Mesenchymal stem cell of the bone marrow (primary cell): ENCODE results near the gene GLCE.

DNA sequence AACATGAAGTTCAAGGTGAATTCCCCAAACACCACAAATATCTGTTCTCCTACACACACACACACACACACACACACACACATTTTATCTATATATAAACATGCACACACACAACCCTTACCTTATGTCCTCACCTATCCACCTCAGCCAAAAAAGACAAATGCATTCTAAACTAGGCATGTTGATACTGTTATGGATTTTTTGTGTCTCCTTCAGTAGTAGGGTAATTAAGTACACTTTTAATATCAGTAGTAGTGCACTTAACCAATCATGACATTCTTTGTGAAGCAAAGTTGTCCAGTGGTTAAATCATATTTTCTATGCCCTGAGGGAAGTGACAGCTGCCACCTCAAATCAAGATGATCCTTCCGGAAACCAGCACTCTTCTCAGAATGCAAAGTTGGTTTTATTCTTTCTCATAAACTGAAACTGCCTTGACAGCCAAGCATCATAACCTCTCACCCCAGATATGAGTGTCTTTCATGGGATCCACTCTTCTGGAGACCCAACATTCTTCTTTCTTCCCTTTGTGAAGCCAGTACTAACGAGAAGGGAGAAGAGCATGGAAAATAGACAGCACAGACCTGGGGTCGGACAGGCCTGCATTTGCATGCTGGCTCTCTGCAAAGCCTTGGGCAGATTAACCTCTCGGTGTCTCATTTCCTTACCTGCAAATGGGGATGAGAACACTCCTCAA is 13.3 kb downstream of the AAGAB start:
- CAGE, long polyA plus RNA, result no peak

DNA sequence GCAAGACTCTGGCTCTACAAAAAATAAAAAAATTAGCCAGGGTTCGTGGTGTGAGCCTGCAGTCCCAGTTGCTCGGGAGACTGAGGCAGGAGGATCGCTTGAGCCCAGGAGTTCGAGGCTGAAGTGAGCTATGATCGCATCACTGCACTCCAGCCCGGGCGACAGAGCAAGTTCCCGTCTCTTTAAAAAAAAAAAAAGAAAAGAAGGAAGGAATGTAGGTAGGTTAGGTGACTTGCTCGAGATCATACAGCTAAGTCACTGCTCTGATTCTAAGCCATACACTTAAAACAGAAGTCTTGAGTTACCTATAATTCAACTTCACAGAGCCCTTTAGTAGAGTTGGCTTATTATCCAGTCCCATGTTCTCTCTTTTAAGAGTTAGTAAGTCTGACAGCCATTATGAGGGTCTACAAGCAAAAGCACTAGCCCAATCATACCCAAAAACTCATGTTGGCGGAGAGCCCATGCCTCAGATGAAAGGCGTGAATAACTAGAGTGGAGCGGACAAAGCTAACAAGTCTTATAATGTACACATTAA is 819 bp downstream of the AAGAB start:
- CAGE, long polyA plus RNA, result no peak

- CAGE, long polyA plus RNA, result no peak
These were observed 8.1 kb upstream of the PIAS1 start for GRCh38 chr15:68045967-68046388.

- CAGE, long polyA plus RNA, result no peak
These were observed 52.5 kb downstream of the PIAS1 start for GRCh38 chr15:68106509-68107055.

- CAGE, long polyA plus RNA, result no peak
These were observed 11.5 kb downstream of the CALML4 start for GRCh38 chr15:68193453-68194308.

DNA sequence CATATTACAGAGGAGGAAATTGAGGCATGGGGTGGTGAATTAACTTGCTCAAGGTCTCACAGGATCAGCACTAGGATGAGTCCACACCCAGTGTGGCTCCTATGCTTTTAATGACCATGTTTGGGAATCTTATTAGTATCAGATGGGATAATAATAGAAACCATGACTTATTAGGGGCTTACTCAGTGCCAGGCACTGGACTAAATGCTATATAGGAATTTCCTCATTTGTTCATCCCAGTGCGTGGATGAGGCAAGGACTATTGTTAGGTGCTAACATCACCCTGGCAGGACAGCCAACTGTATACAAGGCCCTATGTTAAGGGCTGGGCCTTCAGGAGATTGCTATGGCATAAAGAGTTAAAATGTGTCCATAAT is 4.8 kb upstream of the FEM1B start:
- CAGE, long polyA plus RNA, result no peak

- CAGE, long polyA plus RNA, result no peak
These were observed 16.5 kb downstream of the FEM1B start for GRCh38 chr15:68293651-68294743.

DNA sequence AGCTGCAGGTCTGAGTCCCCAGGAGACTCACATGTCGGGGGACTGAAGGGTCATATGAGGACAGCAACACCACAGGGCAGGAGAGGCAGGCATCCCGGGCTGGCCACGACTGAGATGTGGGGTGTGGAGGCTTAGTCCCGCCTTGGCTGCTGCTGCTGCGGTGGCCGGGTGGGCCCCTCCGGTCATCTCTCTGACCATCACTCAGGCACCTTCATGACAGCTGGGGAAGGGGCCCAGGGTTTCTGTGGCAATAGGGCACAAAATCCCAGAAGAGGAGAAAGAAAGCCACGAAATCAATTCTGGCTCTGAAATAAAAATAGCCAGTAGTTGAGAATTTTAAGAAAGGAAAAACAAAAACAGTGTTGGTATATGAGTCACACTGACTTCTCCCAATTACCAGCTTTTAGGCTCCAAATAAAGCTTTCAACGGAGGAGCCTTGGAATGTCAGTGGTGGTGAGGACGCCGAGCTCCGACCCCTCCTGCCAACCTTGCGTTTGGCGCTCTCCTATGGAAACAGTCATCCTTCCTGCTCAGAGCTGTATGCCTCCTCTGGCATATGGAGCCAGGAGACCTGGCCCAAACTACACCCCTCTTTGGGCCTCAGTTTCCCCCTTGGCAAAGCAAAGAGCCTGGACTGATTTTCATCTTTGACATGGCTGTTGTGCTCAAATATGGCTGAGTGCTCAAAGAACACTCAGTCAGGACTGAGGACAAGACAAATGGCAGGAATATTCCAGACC is 53.0 kb upstream of the ITGA11 start:
- CAGE, long polyA plus RNA, result no peak

- CAGE, long polyA plus RNA, result no peak
These were observed 35.7 kb upstream of the CORO2B start for GRCh38 chr15:68543136-68543514.

- CAGE, long polyA plus RNA, result no peak
These were observed 29.8 kb downstream of the CORO2B start for GRCh38 chr15:68608366-68609180.

DNA sequence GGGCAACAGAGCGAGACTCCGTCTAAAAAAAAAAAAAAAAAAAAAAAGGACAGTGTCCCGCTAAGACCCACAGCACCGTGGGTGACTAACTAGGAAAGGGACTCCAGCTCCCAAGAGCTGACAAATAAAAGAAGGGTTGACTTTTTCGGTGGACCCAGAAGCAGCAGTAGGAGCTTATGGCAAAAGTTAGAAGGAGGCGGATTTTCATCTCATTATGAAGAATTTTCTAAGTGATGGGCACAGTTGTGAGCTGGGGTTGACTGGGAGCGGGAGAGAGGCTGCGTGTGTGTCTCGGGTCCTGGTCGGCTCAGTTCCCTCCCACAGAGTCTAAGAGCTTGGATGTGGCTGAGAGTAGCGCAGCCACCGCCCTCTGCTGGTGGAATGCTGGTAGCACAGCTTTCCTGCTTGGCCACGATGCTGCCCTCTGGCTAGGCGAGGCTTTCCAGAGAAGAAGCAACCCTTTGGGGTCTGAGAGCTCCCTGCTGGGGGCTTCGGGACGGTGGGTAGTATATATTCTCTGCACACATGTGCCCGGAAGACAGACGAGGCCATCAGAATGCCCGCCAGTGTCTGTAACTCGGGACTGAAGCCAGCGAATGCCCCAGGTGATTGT is 95.1 kb downstream of the CORO2B start:
- CAGE, long polyA plus RNA, result no peak

DNA sequence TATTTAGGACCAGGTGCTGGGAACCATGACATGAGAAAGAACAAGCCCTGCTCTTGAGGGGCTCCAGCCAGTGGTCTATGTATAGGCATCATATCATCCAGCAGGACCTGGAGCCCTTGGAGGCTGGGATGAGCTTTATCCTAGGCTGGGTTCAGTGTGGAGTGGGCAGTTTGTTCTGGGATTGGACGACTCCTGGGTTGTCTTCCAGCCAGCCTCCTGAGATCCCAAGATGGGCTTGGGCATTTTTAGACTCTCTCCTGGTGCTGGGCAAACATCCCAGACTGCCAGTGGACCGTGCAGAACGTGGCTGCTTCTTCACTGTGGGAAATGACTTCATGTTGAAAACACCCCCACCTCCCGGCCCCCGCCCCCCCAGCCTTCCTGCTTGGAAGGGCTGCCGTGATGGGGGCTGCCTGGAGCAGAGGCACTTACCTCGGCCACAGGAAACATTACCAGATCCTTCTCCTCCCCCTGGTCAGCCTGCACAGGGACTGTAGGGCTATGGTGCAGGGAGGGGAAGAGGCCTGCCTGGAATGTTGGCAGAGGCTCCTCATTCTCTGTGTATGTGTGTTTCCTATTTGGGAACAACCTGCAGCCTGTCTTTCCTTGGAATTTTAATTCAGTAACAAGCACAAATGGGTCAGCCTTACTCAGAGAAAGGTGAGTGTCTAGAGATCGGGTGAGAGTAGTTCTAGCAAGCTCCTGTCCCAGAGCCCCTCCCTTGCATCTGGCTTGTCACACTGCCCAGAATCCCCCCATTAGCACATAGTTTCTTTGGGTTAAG is 90.9 kb downstream of the ANP32A start:
- CAGE, long polyA plus RNA, result no peak

GRCh38 chr15:68730640-68731540 is 89.8 kb downstream of the ANP32A start:
- CAGE, long polyA plus RNA, result no peak

DNA sequence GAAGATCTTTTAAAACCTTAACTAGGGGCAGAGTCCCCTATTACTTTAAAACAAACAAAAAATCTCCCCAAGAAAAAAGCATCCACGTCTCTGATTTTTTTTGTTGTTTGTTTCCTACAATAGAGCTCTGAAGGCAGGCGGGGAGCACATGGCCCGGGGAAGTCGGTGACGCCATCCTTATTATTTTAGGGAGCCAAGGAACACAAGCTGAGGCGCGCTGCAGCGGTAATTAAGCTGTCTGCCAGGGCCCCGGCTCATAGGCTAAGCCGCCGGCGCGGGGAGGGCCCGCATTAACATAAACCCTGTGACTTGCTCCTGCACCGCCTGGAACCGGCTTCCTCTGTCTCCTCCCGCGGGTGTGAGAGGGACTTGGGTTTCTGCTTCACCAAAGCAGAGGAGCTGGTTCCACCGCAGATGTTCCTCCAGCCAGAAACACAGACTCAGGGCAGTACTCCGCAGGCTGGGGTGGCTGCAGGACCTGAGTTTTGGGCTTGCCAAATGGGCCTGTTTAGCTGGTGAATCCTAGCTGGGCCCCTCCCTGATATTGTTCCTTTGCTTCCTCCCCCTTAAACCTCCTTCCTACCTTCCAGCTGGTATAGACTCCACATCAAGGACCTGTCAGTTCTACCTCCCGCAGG is 25.4 kb downstream of the ANP32A start:
- CAGE, long polyA plus RNA, result no peak

- CAGE, long polyA plus RNA, result no peak
These were observed 59.7 kb downstream of the NOX5 start for GRCh38 chr15:69073935-69074845.

- CAGE, long polyA plus RNA, result no peak
These were observed 66.4 kb downstream of the NOX5 start for GRCh38 chr15:69080467-69081705.

DNA sequence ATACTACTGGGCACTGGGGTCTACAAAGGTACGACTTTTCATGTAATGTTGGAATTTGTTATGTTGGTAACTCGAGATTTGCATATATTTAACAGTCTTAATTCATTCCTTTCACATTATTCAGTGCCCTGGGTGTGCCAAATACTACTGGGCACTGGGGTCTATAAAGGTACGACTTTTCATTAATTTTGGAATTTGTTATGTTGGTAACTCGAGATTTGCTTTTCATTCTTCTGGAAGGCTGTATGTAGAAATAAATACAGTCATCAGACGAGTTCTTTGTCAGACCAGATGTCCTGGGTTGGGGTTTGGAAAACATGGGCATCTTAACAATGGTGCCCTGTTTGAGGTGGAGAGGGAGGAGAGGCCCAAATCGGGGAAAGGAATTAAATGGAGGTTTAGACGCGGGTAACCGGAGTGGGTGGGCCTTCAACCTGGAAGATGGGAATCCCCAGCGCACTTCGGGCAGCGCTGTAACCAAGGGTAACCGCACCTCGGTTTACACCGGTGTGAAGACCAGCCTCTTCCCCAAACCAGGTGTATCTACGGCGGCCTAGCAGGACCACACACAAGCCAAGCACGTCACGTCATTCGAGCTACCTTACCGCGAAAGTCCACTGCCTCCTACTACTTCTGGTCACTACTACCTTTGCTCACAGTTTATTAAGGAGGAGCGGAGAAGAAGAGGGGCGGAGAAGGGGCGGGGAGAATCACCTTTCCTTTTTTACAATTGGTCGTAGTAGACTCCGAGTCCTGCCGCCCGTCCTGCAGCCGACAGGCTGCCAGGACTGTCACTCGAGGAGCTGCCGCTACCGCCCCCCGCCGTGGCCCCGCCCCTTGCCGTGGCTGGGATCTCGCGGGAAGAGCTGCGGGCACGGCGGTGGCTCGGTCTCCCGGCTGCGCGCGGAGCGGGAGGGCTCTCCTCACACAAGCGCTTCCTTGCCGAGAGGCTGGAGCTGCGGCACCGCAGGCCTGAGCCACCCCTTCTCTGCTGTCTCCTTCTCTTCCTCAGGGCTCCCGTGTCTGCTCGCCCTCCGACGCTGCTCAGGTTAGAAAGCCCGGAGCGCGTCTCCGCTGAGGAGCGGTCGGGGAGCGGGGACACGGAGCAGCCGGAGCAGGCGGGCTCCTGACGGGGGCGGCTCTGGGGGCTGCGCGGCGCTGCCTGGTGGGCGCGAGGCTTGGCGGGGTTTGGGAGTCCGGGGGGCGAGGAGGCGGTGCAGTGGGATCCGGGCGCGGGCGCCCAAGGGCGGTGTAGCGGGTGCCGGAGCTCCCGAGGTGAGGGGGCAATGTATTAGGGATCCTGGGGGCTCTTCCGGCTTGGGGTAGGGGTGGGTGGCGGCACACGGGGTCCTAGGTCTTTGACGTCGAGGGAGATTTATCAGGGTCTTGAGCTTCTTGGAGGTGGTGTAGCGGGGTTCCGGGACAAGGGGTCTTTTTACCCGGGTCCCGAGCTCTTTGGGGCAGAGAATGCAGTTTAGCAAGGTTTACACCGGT is at the start of gene GLCE:
TSS of gene GLCE (plus strand) at position 926 of the 1,494 bp plus-strand sequence.
- CAGE, long polyA plus RNA, result no peak

DNA sequence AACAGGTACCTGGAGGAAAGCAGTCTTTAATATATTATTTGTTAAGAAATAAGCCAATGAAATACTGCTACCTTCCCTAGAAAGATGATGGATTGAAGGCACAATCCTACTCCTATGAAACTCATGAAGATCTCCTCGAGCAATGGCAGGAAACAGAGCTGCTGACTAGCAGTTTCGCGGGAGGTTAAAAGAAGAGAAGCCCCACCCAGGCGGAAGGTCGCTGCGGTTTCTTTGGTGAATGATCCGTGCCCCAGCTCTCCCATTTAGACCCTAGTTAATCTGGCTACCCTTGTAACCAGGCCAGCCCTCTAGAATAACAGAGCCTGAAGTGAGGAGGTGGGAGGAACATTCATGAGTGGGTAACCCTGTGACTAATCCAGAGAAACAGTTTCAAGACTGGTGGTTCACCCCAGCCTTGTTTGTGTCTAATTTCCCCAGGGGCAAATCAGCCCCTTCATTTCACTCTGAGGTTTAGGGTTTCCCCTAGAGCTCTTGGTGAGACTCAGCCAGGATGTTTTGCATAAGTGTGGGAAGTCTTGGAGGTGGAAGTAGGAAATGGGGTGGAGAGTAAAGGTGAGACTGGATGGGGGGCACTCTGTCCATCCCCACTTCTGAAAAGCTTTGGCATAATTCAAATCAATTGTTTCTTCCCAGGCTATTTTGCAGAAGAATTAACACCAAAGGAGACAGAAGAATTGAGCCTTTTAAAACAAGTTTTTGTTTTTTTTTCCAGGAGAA is 303.0 kb downstream of the RPLP1 start:
- CAGE, long polyA plus RNA, result no peak

GRCh38 chr15:70081725-70082394 is 15.9 kb downstream of the TLE3 start:
- CAGE, long polyA plus RNA, result no peak

- CAGE, long polyA plus RNA, result no peak
These were observed 436 bp upstream of the TLE3 start for GRCh38 chr15:70098213-70098492.